ENCODE results near the genes EXOSC1, MORN4 and HPSE2.

- PRO-cap, 3 experiments = no peak in any of the 3 experiments
Measured at GRCh38 chr10:97321530-97321797, 2.4 kb downstream of the FRAT1 start.

GRCh38 chr10:97332902-97334099 lies 1.2 kb downstream of the FRAT2 start:
- PRO-cap, 3 experiments = peak in 3 of 3 experiments; most common plus-strand start chr10:97333070 (in 2); most common minus-strand start chr10:97333013 (in 3)

GRCh38 chr10:97445229-97446302 lies at the start of gene EXOSC1:
TSS of gene EXOSC1 (minus strand) at chr10:97446006.
- PRO-cap, 3 experiments = peak in 3 of 3 experiments; most common plus-strand start chr10:97446177 (in 3); most common minus-strand start chr10:97446006 (in 2)

DNA sequence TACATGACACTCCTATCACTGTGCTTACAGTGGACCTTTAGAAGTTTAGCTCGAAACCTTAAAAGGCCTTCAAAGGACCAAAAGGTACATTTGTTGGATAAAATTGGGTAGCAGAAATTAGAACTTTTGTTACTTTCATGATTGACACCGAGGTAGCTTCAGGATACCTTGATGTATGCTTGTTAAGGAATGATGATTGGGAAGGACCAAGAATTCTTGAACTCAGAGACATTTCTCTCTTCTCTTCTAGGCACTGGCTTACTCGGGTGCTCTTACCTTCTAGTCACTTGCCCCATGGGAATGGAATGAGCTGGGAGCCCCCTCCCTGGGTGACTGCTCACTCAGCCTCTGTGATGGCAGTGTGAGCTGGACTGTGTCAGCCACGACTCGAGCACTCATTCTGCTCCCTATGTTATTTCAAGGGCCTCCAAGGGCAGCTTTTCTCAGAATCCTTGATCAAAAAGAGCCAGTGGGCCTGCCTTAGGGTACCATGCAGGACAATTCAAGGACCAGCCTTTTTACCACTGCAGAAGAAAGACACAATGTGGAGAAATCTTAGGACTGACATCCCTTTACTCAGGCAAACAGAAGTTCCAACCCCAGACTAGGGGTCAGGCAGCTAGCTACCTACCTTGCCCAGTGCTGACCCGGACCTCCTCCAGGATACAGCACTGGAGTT lies 10.7 kb downstream of the ZDHHC16 start:
- PRO-cap, 3 experiments = no peak in any of the 3 experiments

GRCh38 chr10:97571601-97572144 lies 906 bp upstream of the ANKRD2 start:
- PRO-cap, 3 experiments = no peak in any of the 3 experiments

DNA sequence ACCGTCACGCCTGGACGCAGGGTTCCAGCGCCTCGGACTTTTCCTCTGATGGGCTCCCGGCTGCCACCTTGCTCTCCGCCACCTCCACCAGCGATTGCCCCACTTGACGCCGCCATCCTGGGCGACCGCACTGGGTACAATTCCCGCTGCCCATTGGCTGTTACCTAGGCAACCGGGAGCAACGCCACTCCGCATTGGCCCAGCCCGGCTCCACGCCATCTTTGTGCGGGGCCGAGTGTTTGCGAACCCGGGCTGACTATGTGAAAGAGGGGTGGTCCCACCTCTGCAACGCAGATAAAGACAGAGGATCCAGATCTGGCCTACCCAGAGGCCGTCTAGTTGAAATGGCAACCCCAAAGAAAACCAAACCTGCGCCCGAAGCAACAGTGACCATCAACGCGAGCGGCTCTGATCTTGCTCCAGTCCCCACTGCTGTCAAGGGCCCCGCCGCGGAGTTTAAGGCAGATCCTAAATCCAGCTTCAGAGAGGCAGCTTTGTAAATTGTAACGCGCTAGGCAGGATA lies at the start of gene MORN4:
Gene MORN4 (minus strand): TSS at position 132 of the 523 bp plus-strand sequence.
- PRO-cap, 3 experiments = peak in 3 of 3 experiments; most common plus-strand start position 218 of the sequence (in 1); most common minus-strand start position 132 of the sequence (in 2)

GRCh38 chr10:97677528-97678478 lies 9.2 kb downstream of the AVPI1 start:
- PRO-cap, 3 experiments = no peak in any of the 3 experiments

GRCh38 chr10:97718581-97719303 lies 5.2 kb downstream of the MARVELD1 start:
- PRO-cap, 3 experiments = peak in 1 of 3 experiments; most common minus-strand start chr10:97718750 (in 1)

- PRO-cap, 3 experiments = no peak in any of the 3 experiments
Measured at GRCh38 chr10:97737267-97738235, 623 bp downstream of the ZFYVE27 start.

DNA sequence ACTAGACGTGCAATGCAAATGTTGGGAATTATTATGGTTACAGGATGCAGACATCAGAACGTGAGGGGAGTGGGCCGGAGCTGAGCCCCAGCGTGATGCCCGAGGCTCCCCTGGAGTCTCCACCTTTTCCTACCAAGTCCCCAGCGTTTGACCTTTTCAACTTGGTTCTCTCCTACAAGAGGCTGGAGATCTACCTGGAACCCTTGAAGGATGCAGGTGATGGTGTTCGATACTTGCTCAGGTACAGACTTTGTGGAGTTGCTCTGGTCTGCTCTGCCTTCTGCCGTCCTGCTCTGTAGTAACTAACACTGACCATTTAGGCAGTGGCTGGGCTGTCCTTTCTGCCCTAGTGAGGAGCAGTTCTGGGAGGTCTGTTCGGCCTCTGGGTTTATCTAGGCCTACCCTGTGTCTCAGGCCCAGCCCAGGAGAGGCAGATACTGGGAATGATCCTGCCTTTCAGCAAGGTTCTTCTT lies 1.5 kb downstream of the ZFYVE27 start:
- PRO-cap, 3 experiments = no peak in any of the 3 experiments

GRCh38 chr10:97772384-97772822 lies 604 bp upstream of the SFRP5 start:
- PRO-cap, 3 experiments = no peak in any of the 3 experiments

GRCh38 chr10:97829716-97830435 lies 19.8 kb upstream of the GOLGA7B start:
- PRO-cap, 3 experiments = no peak in any of the 3 experiments

DNA sequence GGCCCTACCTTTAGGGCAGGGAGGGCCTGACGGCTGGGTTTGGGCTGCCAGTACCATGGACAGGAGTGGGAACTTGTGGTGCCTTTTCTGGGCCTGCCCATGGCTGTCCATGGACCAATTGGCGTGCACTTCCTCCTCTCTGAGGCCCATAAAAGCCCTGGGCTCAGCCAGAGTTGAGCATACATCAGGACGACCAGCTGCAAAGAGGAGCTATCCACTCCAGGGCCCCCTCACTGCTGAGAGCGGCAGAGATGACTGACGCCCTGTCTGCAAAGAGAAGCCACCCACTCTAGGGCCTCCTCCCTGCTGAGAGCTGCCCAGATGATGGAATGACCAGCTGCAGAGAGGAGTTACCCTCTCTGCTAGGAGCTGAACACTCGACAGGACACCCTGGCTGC lies 30.8 kb downstream of the CRTAC1 start:
- PRO-cap, 3 experiments = no peak in any of the 3 experiments

- PRO-cap, 3 experiments = peak in 2 of 3 experiments; most common plus-strand start chr10:98366004 (in 1); most common minus-strand start chr10:98365919 (in 2)
Measured at GRCh38 chr10:98365580-98366269, 49.3 kb downstream of the PYROXD2 start.

GRCh38 chr10:98567478-98567677 lies 120.6 kb upstream of the HPS1 start:
- PRO-cap, 3 experiments = no peak in any of the 3 experiments

DNA sequence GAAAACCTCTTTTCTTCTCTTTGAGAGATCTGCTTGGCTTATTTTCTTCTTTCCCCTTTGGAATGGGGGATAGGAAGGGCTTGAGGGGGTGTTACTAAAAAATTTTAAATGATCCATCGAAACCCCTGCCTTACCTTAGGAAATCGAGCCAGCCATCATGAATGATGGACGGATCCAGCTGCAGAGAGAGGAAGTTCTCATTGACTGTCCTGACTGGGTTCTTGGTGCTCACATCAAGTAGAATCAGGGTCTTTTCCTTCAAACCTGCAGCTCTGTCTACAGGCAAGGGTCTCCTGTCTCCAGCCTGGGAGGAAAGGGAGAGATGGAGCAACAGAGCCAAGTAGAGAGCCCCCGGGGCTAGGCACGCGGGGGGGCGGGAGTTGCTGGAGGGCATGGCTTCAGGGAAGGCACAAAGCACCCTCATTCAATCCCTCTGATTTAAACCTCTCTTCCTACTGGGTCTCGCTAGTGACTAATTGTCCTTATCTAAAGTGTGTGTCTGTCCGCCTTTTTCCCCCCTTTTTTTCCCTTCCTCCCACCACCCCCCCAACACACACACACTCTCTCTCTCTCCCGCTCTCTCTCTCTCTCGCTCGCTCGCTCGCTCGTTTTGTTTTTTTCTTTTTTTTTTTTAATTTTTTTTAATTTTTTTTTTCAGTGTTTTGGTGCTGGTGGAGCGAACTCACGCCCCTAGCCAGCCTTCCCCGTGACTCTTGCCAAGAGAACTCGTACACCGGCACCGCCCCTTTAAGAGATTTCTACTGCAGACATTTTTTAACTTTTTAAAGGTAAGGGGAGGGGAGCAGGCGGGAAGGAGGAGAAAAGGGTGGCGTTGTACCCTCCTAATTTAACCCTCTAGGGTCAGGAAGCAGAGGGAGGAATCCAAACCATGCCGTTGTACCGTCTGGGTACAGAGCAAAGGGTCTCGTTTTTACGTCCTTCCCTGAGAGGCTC lies at the start of gene HPSE2:
Gene HPSE2 (minus strand): TSS at position 474 of the 954 bp plus-strand sequence.
- PRO-cap, 3 experiments = no peak in any of the 3 experiments

DNA sequence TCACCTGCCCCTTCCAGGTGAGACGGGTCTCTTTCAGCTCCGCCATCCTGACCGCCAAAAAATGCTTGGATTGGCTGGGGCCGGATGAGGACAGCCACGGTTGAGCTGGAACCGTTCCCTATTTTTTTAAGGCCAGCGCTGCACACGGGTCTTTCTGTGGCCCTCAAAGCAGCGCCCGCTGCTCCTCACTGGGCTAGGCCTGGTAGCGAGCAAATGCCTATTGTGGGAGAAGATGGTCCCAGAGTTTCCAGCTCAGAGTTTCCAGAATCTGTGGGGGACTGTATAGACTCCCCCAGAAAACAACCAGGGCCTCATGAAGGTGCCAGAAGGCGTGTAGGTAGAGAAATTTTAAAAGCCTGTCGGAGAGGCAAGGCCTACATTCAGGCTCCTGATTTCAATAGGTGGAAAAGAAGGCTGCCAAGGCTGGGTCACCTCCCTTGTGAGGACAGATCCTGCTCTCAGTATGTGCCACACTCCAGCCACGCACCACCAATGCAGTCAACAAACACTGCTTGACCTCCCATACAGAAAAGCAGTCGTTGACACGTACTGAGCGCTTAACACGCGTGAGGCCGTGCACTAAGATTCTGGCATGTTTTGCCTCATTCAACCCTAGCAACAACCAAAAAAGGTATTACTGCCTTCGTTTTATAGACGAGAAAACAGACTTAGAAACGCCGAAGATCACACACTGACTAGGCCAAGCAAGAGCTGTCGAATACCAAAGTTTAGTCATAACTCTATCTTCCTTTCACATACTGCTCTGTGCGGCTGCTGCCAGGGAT lies 1.1 kb upstream of the NKX2-3 start:
- PRO-cap, 3 experiments = no peak in any of the 3 experiments

DNA sequence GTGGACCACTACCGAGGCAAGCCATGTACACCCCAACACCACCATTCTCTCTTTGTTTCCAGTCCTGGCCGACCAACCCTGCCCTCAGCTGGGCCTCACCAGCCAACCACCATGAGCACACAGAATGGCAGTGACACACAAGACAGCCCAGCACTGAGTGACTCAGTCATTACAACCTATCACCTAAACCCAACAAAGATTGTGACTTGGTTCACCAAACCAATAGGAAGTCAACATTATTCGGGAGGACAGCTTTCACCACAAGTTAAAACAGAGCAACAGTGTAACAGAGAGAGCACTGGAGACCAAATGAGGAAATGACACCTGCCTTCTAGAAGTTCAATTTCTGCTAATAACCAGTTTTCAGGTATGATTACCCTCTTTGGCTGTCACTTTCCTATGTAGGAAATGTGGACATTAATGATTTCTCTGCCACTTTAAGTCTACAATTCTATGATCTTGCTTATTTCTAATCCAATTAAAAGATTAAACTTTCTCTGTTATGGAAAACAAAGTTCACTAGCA lies 72.1 kb downstream of the DNMBP start:
- PRO-cap, 3 experiments = no peak in any of the 3 experiments

- PRO-cap, 3 experiments = no peak in any of the 3 experiments
Measured at GRCh38 chr10:99976956-99977650, 32.6 kb downstream of the DNMBP start.

DNA sequence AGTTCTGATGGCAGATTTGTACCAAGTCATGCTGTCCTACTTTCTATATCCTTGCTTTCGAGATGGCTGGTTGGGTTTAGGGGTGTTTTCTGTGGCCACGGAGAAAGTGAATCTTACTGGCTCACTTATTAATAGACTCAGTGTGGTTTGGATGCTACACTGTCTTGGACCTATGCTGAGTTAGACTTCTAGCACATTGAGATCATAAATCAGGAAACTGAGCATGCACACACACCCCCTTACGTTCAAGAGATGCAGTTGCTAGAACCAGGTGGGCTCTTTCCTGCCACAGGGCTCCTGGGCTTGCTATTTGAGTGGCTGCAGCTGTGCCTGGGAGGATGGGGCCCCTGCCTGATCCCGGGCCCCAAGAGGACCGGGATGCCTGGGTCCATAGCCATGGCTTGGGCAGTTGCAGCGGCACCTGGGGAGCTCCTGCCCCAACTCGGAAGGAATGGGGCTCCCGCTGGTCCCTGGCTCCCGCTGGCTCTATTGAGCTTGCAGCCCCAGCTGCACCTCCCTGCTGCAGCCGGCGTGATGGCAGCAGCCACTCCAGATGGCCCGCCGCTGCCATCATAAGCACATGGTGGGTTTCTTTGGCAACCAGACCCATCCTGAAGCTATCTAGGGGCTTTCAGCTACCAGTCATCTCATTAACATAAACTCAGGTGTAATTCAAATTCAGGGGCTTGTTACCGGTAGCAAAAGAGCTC lies 11.0 kb upstream of the DNMBP start:
- PRO-cap, 3 experiments = no peak in any of the 3 experiments

Data from Metastatic Breast Carcinoma in the Ovary (tissue), 3 donors.